Mammary microvascular endothelial cell (primary cell): ENCODE measurements around the genes ROS1 and PLN.

- RAMPAGE, long total RNA: no peak
Measured at GRCh38 chr6:116255068-116255916, 1.4 kb upstream of the TSPYL4 start.

- RAMPAGE, long total RNA: no peak
Measured at GRCh38 chr6:116371350-116372034, 745 bp downstream of the DSE start.

GRCh38 chr6:116392288-116393071 lies 21.7 kb downstream of the DSE start:
- RAMPAGE, long total RNA: no peak

GRCh38 chr6:116405955-116406507 lies 35.3 kb downstream of the DSE start:
- RAMPAGE, long total RNA: no peak

DNA sequence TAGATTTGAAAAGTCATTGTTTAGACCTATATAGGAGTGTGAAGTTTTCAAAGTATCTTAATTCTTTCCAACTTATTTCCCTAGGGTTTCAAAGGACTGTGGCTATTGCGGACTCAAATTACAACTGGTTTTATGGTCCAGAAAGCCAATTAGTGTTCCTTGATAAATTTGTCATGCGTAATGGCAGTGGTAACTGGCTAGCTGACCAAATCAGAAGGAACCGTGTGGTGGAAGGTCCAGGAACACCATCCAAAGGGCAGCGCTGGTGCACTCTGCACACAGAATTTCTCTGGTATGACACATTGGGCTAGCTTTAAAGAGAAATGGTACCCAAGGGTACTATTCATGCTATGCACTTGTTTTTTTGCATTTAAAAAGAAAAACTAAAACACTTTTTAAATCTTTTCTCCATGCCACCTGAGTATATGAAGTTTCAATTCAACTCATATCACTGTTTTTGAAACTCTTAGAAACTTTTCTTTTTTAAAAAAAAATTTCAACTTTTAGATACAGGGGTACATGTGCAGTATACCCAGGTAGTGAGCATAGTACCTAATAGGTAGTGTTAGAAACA lies 27.8 kb upstream of the CALHM6 start:
- RAMPAGE, long total RNA: no peak

DNA sequence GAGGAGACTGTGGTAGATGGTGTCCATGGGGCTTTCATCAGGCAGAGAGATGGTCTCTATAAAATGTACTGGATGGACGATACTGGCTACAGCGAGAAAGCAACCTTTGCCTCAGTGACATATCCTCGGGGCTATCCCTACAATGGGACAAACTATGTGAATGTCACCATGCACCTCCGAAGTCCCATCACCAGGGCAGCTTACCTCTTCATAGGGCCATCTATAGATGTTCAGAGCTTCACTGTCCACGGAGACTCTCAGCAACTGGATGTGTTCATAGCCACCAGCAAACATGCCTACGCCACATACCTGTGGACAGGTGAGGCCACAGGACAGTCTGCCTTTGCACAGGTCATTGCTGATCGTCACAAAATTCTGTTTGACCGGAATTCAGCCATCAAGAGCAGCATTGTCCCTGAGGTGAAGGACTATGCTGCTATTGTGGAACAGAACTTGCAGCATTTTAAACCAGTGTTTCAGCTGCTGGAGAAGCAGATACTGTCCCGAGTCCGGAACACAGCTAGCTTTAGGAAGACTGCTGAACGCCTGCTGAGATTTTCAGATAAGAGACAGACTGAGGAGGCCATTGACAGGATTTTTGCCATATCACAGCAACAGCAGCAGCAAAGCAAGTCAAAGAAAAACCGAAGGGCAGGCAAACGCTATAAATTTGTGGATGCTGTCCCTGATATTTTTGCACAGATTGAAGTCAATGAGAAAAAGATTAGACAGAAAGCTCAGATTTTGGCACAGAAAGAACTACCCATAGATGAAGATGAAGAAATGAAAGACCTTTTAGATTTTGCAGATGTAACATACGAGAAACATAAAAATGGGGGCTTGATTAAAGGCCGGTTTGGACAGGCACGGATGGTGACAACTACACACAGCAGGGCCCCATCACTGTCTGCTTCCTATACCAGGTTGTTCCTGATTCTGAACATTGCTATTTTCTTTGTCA lies 24.6 kb upstream of the CALHM6 start:
- RAMPAGE, long total RNA: no peak

- RAMPAGE, long total RNA: no peak
Measured at GRCh38 chr6:116512617-116512866, 1.1 kb downstream of the CALHM5 start.

GRCh38 chr6:116564891-116565283 lies 6.4 kb upstream of the RWDD1 start:
- RAMPAGE, long total RNA: no peak

- RAMPAGE, long total RNA: no peak
Measured at GRCh38 chr6:116682267-116683011, 1.4 kb downstream of the KPNA5 start.

DNA sequence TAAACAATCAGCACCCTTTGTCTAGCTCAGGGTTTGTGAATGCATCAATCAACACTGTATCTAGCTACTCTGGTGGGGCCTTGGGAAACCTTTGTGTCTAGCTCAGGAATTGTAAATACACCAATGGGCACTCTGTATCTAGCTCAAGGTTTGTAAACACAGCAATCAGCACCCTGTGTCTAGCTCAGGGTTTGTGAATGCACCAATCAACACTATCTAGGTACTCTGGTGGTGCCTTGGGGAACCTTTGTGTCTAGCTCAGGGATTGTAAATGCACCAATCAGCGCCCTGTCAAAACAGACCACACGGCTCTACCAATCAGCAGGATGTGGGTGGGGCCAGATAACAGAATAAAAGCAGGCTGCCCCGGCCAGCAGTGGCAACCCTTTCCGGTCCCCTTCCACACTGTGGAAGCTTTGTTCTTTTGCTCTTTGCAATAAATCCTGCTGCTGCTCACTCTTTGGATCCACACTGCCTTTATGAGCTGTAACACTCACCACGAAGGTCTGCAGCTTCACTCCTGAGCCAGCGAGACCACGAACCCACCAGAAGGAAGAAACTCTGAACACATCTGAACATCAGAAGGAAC lies 138.4 kb downstream of the RFX6 start:
- RAMPAGE, long total RNA: no peak

- RAMPAGE, long total RNA: no peak
Measured at GRCh38 chr6:117290391-117290879, 25.1 kb downstream of the VGLL2 start.

DNA sequence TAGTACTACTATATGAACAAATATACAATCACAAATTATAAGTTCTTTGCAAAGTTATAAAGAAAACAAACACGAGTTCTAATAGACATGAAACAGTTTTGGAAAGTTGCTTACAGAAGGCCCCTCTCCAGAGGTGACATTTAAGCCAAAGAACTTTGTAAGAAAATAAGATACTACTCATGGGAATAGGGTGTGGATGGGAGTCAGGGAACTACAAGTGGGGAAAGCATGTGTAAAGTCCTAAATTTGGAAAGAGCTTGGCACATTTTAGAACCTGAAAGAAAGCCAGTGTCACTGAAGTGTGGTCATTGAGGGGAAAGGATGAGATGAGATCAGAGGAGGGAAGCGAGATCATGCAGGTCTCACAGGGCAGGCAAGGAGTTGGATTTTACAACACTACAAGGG lies 37.9 kb downstream of the VGLL2 start:
- RAMPAGE, long total RNA: no peak

DNA sequence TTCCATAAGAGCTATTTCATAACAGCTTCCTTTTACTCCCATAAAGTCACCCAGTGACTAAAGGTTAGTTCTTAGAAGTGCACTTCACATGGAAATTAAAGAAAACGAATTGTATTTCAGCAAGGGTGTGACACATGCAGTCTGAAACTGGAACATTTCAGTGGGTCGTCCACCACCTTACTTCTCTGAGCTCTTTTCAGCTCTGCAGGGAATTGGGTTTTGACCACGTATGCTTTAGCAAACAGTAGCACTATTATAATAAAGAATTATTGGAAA lies at the start of gene ROS1:
TSS of gene ROS1 (minus strand) at position 81 of the 276 bp plus-strand sequence.
- RAMPAGE, long total RNA: no peak

DNA sequence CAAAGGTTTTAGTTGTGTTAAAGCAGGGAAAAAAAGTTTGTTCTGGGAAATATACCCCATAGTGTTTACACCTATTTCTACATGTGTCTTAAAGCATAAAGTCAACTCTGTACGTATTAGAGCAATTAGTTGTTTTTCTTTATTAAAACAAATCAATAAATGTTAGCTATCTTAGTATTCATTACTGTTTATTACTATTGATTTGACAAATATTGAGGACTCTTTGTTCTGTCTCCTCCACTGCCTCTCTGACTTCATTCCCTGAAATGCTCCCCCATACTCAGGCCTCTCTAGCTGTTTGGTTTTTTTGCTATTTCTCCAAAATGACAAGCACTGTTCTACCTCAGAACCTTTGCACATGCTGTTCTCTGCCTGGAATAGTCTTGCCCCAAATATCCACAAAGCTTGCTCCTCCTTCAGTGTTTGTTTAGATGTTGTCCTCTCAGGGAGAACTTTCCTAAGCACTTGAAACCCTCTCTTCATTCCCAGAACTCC lies 3.8 kb downstream of the DCBLD1 start:
- RAMPAGE, long total RNA: no peak

- RAMPAGE, long total RNA: no peak
Measured at GRCh38 chr6:117535155-117535343, 52.6 kb downstream of the DCBLD1 start.

- RAMPAGE, long total RNA: no peak
Measured at GRCh38 chr6:117548782-117549279, 53.5 kb downstream of the GOPC start.

- RAMPAGE, long total RNA: no peak
Measured at GRCh38 chr6:117549280-117549978, 52.9 kb downstream of the GOPC start.

DNA sequence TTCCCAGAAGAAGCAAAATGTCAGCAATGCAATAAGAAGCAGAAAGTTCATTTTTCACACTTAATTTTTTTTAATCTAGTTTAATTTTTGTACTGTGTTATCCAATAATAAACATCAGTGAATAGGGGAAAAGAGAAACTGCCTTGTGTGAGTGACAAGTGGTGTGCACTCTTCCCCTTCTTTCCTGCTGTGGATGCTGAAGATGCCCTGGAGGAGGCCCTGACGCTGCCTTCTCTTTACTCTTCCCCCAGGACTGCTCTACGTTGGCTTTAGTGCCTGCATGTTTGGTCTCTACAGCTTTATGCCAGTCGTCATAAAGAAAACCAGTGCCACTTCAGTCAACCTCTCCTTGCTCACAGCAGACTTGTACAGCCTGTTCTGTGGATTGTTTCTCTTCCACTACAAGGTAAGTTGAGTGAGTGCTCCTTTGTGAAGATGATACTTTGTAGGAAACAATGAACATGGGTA lies 263.1 kb upstream of the PLN start:
- RAMPAGE, long total RNA: no peak

GRCh38 chr6:118547900-118548681 lies at the start of gene PLN:
Gene PLN (plus strand): TSS chr6:118548296.
- RAMPAGE, long total RNA: no peak

DNA sequence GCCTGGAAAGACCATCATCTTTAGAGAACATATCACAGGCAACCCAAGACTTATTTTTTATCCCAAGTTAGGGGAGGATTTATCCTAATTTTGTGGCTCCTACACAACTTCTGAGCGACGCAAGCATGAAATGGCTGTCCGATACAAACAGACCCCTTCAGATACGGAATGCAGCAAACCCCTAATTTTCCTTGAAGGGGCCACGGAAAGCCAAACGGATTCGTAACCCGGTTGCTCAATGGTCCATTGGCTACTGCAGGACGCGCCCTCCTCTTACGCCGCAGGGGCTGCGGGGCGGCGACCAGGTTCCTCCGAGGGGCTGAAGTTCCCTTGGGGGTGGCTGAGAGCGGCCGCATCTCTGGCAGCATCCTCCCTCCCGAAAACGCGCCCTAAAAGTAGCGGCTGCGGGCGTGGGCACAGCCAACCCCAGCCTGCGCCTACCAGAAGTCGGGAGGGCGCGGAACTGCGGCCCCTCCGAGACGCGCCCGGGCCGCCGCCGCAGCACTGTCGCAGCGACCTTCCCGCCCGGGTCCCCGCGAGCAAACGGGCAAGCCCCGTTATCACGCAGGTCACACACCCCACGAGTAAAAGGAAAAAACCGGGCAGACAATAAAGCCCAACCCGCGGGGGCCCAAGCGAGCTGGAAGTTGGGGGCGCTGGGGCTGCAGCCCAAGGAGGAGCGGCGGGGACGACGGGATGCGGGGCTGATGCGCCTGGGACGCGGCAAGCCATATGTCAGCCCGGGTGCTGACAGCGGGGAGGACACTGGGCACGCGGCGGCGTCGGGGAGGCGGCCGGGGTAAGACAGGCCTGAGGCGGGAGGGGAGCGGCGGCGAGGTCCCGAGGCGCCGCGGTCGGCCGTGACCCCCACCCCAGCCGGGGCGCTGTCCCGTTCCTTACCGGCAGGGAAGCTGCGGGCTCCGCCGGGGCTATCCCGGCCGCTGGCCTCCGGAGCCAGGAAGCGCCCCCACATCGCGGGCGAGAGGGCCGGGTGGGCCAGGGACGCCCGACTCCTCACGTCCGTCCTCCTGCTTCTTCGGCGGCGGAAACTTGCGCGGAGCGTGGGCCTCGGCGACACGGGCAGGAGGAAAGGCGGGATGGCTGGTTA lies 740 bp downstream of the CEP85L start:
- RAMPAGE, long total RNA: no peak